Anterior vena cava (tissue), 1 donor: ENCODE measurements around the genes ACMSD and CXCR4.

DNA sequence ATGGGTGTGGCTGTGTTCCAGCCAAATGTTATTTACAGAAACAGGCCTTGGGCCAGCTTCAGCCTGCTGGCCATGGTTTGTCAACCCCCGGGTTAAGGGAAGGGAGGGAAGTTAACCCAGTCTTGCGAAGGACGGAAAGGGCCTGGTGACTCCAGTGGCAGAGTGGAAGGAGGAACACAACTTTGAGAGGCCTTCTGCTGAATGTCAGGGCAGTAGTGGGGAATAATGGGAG lies 34.3 kb upstream of the NCKAP5 start:
- PRO-cap: no peak

DNA sequence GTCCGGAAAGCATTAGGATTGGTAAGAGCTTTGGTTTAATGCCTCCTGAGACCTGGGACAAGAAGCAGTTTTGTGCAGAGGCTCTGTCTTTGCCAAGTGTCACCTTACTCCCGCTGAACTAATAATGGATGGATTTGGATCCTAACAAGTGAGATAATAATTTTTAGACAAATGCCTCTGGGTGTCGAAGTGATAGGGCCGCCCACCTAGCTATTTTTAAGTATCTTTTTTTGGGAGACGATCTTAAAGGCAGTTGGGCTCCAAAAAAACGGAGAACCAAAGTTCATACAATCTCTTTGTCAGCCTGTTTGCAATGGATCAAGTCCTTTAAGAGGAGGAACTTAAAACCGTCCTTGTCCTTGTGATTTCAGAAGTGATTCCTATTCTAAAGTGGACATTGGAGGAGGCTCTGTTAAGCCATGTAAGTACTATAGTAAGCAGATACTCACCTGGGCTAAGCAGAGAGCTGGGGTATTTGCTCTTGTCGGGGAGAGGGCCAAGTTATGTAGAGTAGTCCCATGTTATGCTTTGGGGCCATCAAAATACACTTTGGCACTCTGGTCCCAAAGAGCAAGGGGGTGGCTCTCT lies 82.4 kb upstream of the MGAT5 start:
- PRO-cap: no peak

DNA sequence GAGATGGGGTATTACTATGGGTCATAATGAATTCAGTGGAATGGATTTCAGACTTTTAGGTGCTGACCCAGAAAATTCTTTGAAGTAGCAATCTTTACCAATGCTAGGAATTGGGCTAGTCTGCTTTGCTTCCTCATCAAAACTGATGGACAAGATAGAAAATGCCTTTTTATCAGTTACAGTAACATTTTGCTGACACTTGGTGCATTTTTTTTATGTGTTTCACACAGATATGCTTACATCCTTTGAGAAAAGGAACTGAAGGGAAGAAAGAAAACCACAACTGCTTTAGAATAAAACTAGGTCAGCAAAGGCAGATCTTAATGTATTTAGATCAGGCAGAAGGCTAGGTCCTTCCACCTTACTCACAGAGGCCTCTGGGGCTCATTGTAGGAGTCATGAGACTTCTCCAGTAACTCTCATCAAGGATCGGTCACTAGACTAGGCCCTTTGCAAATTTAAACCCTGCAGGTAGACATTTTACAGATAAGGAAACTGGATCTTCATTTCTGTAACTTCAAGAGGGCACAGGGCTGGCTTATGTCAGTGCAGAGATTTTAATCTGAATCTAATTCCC lies 20.5 kb upstream of the MGAT5 start:
- PRO-cap: no peak

- PRO-cap: no peak
Measured at GRCh38 chr2:134441026-134441840, 187.4 kb downstream of the MGAT5 start.

DNA sequence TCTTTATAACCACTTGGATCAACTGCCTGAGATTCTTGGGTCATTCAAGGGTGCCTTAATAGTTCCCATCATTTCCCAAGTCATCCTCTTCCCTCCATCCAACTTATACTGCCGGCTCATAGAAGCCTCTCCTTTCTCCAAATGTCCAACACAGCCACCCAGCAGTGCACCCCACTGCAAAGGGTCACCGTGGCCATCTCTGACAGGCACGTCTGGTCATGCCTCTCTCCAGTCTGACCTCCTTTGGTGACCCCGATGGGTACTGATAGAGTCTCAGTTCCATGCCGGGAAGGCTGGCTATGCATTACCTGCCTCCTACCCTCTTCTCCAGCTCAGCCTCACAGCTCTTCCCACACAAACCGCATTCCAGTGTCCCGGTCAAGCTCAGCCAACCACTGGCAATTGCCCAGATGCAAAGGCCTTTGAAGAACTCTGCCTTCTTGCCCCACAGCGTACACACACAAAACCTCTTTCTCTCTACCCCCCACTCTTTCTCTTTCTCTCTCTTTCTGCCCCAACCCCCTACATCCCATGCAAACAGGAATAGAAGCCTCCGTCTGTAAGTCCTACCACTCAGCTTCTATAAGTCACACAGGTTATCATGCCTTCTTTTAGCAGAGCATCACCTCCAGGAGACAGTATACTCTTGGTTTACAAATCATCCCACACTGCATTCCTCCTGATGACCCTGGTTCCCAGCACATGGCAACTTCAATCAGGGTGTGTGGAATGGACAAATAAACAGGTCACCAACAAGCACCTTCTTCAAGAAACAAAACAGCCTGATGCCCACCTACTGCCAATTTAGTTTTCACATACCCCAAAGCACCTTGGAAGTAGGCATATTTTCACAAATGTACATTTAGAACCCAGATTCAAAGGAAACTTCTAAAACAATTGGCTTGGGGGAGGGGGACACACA lies 37.5 kb downstream of the TMEM163 start:
- PRO-cap: no peak

DNA sequence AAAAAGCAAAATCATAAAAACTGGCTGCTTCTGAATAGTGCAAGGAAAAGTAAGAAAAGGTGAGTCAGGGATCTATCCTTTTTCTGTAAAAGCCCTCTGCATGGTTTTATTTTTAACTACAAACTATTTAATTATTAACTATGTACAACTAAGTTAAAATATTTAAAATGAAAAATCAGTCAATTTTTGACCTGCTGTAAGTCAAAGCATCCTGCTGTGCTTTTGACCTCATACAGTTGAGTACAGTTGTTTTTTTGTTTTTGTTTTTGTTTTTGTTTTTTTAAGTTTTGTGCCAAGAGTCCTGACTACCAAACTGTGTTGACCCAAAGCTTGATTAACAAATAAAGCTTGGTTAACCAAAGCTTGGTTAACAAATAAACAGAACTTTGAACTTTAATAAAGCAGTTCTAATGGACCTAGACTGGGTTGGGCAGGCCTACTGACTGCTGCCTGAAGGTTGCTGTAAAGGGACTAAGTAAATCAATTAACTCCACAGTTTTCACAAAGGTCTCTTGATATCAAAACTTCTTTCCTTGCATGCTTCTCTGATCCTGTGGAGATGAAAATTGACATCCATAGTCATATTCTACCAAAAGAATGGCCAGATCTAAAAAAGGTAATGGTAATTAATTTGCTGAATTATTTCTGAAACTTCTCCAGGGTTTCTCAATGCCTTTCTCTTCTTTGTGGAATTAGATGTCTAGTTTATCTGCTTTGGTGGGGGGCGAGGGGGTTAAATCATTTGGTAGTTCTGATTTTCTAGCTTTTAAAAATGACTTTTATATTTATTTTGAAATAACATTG lies at the start of gene ACMSD:
Gene ACMSD, plus strand, starts transcription at position 493 of the 804 bp plus-strand sequence.
- PRO-cap: no peak

GRCh38 chr2:134953602-134954243 lies 35.1 kb downstream of the CCNT2 start:
- PRO-cap: no peak

- PRO-cap: no peak
Measured at GRCh38 chr2:134957543-134958745, 39.3 kb downstream of the CCNT2 start.

- PRO-cap: no peak
Measured at GRCh38 chr2:135590469-135591420, 59.5 kb downstream of the R3HDM1 start.

DNA sequence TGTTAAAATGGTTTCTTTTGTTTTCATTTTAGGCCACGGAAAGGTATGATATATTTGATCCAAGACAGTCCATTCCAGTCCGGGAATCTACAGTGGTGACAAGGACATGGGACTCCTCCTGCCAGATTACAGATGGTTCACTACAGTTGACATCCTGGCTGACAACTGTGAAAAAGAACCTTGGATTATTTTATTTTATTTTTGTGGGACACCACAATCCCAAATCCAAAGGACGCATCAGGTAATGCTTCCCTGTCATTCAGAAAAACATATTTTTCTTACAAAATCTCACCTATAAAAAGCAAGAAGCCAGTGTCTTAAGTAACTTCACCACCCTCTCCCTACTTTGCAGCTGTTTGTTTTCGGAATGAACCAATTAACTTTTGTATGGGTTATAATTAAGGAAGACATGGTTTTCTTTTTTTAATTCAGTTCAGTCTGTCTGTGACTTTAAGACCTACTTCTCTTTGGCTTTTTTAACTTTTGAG lies 71.2 kb downstream of the R3HDM1 start:
- PRO-cap: no peak

DNA sequence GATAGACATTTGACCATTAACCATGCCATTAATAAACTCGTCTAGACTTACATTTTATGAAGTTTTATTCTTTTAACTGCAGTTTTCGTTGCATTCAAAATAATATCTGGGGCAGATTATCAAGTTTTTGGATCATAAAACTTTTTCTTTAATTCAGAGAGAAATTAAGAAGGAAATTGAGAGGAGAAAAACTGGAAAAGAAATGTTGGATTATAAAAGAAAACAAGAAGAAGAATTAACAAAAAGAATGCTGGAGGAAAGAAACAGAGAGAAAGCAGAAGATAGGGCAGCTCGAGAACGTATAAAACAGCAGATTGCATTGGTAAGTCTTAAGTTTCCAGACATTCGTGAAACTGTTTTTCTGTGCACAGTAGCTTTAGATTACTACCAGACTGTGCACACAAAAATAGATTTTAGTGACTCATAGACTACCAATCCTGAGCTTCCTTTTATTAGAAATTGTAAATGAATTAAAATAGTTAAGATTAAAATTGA lies 28.8 kb downstream of the UBXN4 start:
- PRO-cap: no peak

- PRO-cap: no peak
Measured at GRCh38 chr2:135876545-135876869, 264 bp upstream of the MCM6 start.

- PRO-cap: no peak
Measured at GRCh38 chr2:135906940-135907420, 30.7 kb upstream of the MCM6 start.

- PRO-cap: no peak
Measured at GRCh38 chr2:136000368-136000959, 15.0 kb upstream of the DARS1 start.

DNA sequence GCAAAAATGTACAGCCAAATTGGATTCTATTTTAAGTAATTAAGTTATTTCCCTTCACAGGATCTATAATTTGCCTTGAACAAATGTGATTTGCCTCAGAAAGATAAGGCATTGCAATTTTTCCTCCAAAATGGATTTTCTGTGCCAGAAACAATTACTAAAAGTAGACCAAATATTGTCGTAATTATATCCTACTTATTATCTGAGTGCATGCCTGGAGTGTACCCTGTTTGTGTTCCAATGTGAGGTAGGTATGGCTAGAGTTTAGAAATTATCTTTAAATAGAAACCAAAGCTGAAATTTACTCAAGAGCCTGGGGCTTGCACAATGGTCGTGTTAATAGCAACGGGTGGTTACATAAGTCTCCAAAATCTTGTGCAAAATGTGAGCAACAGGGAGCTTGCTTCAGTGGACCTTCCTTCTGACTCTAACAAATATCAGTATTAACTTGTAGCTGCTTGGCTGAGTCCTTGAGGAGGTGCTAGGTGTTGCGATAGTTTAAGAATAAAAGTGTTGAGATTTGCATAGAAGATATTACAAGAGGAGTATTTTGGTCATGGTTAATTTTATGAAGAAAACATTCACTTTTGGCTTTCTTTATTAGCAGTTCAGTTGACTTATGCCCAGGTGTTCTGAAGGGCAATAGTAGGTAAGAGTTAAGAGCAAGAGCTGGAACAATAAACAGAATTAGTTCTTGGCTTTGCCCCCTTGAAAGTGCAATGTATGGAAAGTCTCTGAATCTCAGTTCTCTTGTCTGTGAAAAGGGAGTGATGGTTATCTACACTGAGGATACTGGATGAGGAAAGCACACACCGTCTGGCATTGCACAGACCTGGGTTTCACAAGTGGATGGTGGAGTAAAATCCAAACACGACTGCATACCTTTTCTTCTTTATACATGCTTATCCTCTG lies 4.6 kb downstream of the CXCR4 start:
- PRO-cap: no peak

DNA sequence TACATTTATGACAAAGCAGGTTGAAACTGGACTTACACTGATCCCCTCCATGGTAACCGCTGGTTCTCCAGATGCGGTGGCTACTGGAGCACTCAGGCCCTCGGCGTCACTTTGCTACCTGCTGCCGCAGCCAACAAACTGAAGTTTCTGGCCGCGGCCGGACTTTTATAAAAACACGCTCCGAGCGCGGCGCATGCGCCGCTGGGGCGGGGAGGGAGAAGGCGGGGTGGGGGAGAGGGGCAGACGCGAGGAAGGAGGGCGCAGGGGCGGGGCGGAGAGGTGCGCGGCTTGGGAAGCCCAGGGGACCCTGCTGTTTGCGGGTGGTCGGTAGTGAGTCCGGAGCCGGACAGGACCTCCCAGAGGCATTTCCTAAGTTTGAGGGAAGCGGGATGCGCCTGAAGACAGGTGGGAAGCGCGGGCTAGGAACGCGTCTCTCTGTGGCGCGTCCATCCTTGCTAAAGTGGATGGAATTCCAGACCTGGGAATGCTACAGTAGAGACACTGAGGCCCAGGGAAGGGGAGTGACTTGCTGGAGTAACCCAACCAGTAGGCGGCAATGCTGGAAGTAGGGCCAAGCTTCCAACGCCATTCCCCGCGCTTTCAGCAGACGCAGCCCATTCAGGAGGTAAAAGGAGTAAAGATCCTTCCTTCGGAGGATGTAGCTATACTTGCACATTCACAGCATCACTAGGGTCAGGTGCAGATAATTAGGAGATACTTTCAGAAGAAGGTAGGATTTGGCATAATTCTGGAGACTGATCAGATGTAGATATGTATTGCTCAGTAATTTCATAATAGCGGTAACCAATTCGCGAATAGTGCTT lies at the start of gene CXCR4:
Gene CXCR4, minus strand, starts transcription at position 140 of the 824 bp plus-strand sequence.
- PRO-cap: bidirectional peak, plus-strand start at position 242 of the sequence, minus-strand start at position 140 of the sequence

DNA sequence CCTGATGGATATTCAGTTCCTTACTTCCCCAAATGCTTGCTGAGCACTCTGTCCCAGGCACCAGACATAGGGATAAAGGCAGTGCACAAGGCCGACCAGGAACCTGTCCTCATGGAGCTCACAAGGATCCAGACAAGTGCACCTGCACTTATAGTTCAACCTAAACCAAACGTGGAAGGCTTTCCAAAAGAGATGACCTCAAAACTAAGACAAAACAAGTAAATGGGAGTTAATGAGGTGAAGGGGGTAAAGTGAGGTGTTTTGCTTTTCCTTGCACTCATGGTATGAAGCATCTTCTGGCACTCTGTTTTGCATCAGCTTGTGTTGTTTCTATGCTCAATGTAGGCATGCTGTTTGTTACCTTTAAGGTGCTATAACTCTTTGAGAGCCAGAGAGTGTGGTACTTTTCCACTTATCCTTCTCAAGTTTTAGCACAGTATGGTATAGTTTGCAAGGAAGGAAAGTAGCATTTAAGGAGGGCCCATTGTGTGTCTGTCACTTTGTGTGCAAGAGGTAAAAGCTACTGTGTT lies 17.4 kb upstream of the CXCR4 start:
- PRO-cap: no peak

GRCh38 chr2:136214741-136215006 lies 96.7 kb upstream of the CXCR4 start:
- PRO-cap: no peak

DNA sequence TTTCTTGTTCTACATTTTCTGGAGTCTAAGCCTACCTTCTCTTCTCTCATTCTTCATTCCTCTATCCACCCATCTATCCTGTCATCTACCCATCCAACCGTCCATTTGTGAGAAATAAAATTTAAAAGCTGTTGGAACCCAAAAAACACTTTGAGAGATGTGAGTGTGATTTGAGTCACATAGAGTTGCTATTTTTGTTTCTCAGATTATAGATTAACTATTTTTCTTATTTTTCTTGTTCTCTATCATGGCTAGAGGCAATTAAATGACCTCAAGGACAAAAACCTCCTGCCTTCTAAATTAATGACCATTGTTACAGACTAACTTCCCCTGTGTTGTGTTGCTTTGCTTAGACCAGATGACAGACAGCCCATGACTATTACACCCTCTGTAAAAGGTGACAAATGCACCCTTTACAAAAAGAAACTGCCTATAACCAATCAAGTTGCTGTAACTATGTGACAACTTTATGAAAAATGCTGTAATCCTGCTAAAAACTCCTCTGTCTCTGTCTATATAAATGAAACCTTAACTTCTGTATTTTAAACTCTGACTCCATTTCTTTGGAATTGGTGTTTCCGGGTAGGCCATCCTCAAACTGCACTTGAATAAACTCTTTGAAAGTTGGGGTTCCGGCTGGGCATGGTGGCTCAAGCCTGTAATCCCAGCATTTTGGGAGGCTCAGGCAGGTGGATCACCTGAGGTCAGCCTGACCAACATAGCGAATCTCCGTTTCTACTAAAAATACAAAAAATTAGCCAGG lies 208.0 kb upstream of the CXCR4 start:
- PRO-cap: no peak

DNA sequence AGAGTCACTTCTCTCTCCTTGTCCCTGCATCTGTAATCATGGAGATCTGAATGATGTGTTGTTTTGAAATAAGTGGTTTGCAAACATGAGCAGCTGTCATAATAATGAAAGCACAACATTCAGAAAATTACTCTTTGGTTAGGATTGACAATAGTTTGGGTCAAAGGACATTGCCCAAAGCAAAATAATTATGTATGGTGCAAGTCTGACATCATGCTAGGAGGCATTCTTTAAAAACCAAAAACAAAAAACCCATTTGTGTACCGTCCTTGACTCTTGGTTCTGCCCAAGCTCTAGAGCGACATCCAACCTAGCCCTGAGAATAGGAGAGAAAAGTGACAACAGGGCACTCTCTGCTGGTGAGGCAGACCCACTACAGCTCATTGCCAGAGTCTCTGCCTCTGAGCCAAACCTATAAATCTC lies 266.6 kb upstream of the CXCR4 start:
- PRO-cap: no peak